Breast epithelium (tissue), 2 donors: ENCODE measurements around the genes KRT84, KRT73 and KRT76.

DNA sequence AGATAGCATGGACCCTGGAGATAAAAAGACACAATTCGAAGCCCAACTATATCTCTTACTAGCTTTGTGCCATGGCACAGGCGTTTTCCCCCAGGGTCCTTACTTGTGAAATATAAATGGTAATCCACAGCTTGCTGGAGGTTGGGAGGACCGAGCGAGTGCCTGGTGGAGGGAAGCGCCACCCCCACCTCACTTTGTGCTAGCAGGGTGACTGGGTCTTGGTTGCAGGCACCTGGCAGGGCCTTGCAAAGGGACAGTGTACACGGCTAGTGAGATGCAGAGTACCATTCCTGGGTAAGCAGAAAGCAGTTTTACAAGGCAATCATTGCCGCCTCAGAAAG, 2.5 kb upstream of the KRT83 start:
- PRO-cap: no peak
- RAMPAGE, long total RNA, 2 experiments: no peak in any of the 2 experiments

- PRO-cap: no peak
- RAMPAGE, long total RNA, 2 experiments: no peak in any of the 2 experiments
Observed at GRCh38 chr12:52385390-52385814, at the start of gene KRT84. Gene KRT84 (minus strand): TSS chr12:52385652.

DNA sequence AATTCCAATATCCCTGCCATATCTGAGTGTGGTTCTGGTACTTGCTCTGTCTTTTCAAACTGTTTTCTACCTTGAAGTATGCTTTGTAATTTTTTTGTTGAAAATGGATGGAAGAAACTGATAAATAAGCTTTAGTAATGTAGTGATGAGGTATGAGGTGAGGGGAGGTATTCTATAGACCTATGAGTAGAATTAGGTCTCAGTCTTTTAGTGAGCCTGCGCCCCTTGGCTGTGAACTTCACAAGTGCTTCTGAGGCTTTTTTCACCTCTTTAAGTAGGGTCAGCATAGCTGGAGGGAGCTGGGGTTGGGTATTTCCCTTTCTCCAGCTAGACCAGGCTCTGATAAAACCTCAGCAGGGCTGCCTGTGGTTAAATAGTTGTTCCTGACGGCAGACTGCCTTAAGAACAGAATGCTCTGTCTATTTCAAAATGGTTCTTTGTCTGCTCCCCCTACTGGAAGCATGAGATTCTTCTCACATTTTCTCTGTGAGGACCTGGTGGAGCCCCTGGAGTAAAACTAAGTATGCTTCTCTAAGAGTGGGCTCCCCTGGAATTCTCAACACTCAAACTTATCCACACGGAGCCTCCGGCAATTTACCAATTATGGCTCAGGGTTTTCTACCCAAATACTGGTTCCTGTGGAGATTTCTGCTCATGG, 13.2 kb downstream of the KRT5 start:
- PRO-cap: no peak
- RAMPAGE, long total RNA, 2 experiments: no peak in any of the 2 experiments

DNA sequence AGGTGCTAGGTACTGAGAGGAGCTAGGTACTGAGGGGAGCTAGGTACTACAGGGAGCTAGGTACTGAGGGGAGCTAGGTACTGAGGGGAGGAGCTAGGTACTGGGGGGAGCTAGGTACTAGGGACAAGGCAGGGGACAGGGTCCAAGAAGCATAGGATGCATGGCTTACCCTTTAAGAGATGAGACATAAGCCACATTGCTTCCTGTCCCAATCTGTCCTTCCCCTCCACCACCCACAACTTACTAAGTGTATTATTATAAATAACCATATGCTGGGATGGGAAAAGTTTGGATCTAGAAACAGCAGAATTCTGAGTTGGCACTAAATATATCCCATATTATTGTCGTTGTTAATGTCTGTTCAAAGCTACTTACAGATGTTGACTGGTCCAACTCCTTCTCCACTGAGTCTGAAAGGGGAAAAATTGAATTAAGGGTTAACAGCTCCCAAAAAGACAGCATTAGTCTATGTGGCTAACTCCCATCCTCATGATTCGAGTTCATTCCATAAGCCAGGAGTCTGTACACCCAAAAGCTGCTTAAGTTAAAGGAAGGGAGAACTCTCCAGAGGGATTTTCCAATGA, 4.7 kb downstream of the KRT5 start:
- PRO-cap: no peak
- RAMPAGE, long total RNA, 2 experiments: no peak in any of the 2 experiments

DNA sequence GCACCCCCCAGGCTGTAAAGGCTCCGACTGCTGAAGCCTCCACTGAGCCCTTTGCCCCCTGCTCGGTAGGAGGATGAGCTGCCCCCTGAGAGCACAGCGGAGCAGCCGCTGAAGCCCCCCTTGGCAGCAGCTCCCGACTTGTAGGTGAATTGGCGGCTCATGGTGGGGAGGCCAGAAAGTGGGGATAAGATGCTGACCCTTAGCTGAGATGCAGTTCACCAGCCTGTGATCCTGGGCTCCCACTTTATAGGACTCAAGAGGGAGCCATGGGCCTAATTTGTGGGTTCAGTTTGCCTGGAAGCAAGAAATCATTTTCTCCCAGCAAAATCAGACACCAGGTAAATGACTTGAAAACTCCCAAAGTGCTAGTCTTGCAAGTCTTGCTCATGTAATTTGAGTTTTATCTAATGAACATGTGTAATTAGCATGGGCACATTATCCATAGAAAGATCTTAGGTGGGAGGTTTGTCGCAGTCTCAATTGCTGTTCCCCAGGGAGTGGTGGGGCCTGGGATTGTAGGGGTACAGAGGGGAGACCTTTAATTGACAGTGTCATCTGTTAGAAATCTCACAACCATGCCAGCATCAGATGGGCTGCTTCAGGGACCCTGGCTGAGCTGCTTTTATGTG, at the start of gene KRT73:
Gene KRT73, minus strand, starts transcription at position 196 of the 629 bp plus-strand sequence.
- PRO-cap: no peak
- RAMPAGE, long total RNA, 2 experiments: no peak in any of the 2 experiments

GRCh38 chr12:52629569-52629990, 11.2 kb upstream of the KRT73 start:
- PRO-cap: no peak
- RAMPAGE, long total RNA, 2 experiments: no peak in any of the 2 experiments

- PRO-cap: no peak
- RAMPAGE, long total RNA, 2 experiments: no peak in any of the 2 experiments
Observed at GRCh38 chr12:52674854-52675556, 5.2 kb downstream of the KRT1 start.

GRCh38 chr12:52696895-52697094, 6.5 kb downstream of the KRT77 start:
- PRO-cap: no peak
- RAMPAGE, long total RNA, 2 experiments: no peak in any of the 2 experiments

- PRO-cap: no peak
- RAMPAGE, long total RNA, 2 experiments: no peak in any of the 2 experiments
Observed at GRCh38 chr12:52777237-52777707, at the start of gene KRT76. Gene KRT76 (minus strand): TSS chr12:52777345.

GRCh38 chr12:52870252-52870901, 21.6 kb upstream of the KRT78 start:
- PRO-cap: no peak
- RAMPAGE, long total RNA, 2 experiments: no peak in any of the 2 experiments

DNA sequence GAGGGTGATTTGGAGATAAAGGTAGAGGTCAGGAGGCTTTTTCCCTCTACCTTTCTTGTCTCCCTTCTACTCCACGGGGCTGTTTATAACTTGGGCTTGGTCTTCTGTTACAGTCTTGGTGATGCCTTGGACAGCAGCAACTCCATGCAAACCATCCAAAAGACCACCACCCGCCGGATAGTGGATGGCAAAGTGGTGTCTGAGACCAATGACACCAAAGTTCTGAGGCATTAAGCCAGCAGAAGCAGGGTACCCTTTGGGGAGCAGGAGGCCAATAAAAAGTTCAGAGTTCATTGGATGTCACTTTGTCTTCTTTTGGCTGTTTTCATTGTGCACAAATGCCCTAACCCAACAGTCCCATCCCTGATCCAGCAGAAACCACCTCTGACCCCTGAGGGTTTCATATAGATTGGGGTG, 3.7 kb downstream of the KRT18 start:
- PRO-cap: no peak
- RAMPAGE, long total RNA, 2 experiments: no peak in any of the 2 experiments

DNA sequence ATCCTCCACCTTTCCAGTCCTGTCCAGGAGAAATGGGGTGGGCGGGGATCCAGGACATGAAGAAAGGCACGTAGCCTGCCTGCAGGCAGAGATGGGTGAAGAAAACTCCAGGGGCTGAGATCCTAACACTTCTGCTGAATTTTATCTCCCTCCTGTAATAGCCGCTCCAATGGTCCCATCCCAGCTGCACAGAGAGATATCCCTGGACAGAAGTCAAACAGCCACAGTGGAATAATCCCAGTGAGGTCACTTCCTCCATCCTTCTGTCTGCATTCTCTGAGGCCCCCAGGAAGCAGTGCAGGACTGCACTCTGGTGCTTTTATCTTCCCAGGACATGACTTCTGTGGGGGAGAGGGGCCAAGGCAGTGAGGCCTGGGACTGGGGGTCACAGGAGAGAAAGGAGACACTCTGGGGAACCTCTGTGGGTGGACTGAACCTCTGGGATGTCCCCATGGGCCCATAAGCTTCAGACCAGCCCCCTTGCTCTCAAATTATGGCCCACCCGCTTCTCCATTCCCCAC, 26.4 kb downstream of the KRT18 start:
- PRO-cap: no peak
- RAMPAGE, long total RNA, 2 experiments: no peak in any of the 2 experiments

DNA sequence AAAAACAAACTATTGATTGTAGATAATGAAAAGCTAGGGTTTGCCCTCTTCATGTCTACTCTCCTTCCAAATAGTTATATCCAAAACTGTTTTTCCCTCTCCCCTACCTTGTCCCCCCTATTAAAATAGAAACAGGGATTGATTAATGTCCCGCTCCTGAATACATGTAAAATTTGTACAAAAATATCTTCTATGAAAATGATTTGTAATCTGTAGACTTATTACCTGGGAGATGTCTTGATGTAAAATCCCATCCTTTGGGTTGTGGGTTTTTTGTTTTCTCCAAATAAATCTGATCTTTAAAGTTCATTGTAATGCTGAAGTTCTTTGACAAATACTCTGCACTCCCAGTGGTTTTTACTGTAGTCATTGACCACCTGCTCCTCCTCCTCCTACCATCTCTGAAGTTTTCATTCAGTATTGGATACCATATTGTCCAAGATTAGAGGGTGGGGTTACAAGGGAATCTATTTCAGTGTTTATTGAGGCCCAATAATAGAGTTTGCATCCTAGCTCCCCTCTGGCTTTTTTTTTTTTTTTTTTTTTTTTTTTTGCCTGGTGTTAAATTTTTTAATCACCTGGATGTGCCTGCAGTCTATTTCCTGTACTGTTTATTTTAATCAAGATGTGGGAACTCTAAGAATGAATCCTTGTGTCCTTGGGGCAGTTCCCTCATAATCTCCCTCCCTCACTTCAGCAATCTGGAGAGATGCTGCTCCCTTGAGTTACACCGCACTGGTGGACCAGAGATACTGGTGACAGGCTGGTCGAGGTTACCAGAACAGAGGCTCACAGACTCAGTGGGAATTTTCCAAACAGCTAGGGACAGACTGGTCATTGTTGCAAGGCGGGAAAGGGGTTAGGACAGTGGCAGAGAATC, 7.7 kb upstream of the TNS2 start:
- PRO-cap: no peak
- RAMPAGE, long total RNA, 2 experiments: no peak in any of the 2 experiments

DNA sequence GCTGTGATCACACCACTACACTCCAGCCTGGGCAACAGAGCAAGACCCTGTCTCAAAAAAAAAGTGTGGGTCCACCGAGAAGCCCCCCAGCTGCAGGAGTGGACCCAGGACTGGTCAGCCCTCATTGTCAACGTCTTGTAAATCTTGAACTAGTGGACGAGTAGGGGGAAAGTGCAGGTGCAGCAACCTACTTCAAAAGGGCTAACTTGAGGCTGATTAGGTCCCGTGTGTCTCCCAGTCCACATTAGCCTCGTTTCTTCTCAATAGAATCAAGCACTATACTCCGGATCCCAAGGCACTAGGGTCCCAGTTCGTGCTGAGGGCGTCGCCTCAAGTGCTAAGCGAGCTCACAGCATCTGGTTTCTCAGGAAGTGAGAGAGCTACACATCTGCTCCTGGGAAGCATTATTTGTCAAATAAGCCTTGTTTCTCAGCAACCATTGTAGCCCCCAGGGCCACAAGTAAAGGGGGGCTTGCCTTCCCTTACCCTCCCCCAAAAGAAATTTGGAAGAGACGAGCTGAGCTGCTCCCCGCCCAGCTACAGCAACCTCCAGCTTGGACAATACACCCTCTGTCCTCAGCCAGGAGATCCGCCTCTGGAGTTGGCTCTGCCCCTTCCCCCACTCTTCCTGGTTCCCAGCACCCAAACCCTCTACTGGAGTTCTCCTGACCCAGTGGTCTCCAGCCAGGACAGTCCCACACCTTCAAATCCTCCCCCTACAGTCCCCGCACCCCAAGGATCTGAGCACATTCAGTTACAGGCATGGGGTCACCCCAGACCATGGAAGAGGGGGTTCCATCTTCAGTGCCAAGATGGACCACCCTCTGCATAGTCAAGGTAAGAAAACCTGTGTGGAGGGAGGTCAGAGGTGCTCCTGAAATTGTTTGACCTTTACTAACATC, 5.8 kb upstream of the TNS2 start:
- PRO-cap: no peak
- RAMPAGE, long total RNA, 2 experiments: no peak in any of the 2 experiments

- PRO-cap: no peak
- RAMPAGE, long total RNA, 2 experiments: no peak in any of the 2 experiments
Observed at GRCh38 chr12:53046032-53046279, 3.9 kb upstream of the TNS2 start.

DNA sequence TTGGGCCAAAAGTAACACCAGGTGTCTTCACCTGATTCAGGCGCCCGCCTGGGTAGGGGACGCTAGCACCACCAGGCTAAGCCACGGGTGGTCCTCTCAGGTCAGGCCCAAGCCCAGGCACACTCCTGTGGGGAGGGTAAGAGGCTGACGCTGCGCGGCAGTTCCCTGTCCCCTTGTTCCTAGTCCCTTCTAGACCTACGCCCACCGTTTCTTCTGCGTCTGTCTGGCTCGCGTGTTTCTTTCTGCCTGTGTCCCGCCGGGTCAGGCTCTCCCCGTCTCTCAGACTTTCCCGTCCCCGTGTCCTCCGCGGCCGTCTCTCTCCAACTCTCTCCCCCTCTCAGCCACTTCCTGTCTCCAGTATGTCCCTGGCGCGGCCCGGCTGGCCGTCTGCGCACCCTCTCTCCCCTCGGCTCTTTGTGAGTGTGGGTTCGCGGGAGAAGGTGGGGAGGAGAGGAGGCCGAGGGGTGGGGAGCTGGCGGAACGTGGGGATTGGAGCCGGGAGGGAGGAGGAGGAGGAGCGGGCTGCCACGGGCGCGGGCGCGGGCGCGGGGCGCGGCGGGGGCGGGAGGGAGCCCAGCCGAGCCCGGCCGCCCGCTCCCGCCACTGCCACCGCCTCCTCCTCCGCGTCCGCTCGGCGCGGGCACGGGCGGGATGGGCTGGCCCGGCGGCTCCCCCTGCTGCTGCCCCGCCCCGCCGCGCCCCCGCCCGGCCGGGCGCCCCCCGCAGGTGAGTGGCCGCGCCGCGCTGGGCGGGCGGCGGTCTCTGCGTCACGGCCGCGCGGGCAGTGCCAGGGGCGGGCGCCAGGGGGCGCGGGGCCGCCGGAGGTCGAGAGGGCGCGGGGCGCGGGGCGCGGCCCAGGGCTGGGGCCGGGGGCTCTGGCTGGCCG, 3.0 kb upstream of the TNS2 start:
- PRO-cap: unidirectional peak, plus-strand start at position 120 of the sequence; bidirectional peak, plus-strand start at position 857 of the sequence, minus-strand start at position 416 of the sequence
- RAMPAGE, long total RNA, 2 experiments: no peak in any of the 2 experiments

- PRO-cap: bidirectional peak, plus-strand start at chr12:53051421, minus-strand start at chr12:53051233
- RAMPAGE, long total RNA, 2 experiments: no peak in any of the 2 experiments
Observed at GRCh38 chr12:53050785-53051471, 1.1 kb downstream of the TNS2 start.

DNA sequence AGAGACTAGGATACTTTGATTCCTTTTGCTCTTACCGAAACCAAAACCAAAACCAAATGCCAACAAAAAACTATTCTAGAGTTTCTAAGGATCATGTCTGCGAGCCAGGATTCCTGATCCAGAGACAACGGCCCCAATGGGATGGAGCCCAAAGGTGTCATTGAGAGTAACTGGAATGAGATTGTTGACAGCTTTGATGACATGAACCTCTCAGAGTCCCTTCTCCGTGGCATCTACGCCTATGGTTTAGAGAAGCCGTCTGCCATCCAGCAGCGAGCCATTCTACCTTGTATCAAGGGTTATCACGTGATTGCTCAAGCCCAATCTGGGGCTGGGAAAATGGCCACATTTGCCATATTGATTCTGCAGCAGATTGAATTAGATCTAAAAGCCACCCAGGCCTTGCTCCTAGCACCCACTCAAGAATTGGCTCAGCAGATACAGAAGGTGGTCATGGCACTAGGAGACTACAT, 27.3 kb upstream of the ZNF740 start:
- PRO-cap: no peak
- RAMPAGE, long total RNA, 2 experiments: no peak in any of the 2 experiments

DNA sequence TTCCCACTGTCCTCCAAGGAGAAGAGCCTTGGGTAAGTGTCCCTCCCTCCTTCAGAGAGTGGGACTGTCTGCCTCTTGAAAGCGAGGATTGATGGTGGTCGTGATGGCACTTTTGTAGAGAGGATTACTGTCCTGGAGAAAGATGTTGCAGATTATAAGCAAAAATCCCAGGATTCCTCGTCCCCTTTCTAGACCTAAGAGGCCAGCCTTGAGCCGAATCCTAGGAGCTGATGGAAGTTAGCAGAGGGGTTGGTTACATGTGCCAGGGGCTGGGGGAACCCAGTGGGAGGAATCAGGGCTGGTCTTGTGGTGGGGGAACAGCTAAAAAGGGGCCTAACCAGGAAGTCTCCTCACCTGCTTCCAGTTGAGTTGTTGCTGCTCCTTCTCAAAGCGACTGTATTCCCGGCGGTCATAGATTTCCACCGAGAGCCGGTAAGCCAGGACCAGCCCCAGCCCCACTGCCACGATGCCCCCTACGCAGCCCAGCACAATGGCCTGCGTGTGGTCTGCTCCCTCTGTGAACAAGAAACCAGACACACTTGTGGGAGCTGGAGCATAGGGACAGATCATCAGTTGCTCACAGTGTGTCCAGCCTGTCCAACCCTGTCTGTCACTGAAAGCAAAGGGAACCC, 10.9 kb upstream of the CSAD start:
- PRO-cap: no peak
- RAMPAGE, long total RNA, 2 experiments: no peak in any of the 2 experiments

GRCh38 chr12:53220102-53220565, 11.9 kb downstream of the RARG start:
- PRO-cap: no peak
- RAMPAGE, long total RNA, 2 experiments: no peak in any of the 2 experiments